ENCODE data around the genes TMEM273, C10orf71 and OGDHL.

- PRO-cap, 5 experiments: no peak in any of the 5 experiments
- RAMPAGE, long total RNA, 2 experiments: no peak in any of the 2 experiments
- RRBS: no CpG with 5 or more reads among the region's 7 CpGs
Observed at GRCh38 chr10:48352423-48353562, 46.3 kb downstream of the MAPK8 start.

- PRO-cap, 5 experiments: no peak in any of the 5 experiments
- RAMPAGE, long total RNA, 2 experiments: no peak in any of the 2 experiments
- RRBS: no CpG with 5 or more reads among the region's 2 CpGs
Observed at GRCh38 chr10:48370821-48371301, 64.4 kb downstream of the MAPK8 start.

DNA sequence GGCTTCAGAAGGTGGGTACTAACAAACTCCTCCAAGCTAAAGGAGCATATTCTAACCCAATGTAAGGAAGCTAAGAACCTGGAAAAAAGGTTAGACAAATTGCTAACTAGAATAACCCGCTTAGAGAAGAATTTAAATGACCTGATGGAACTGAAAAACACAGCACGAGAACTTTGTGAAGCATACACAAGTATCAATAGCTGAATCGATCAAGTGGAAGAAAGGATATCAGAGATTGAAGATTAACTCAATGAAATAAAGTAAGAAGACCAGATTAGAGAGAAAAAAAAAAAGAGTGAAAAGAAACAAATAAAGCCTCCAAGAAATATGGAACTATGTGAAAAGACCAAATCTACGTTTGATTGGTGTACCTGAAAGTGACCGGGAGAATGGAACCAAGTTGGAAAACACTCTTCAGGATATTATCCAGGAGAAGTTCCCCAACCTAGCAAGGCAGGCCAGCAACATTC lies 66.0 kb downstream of the MAPK8 start:
- PRO-cap, 5 experiments: no peak in any of the 5 experiments
- RAMPAGE, long total RNA, 2 experiments: no peak in any of the 2 experiments
- RRBS: no CpG with 5 or more reads among the region's 5 CpGs

- PRO-cap, 5 experiments: no peak in any of the 5 experiments
- RAMPAGE, long total RNA, 2 experiments: no peak in any of the 2 experiments
- RRBS: no CpG with 5 or more reads among the region's 7 CpGs
Observed at GRCh38 chr10:48497193-48497576, 107.7 kb downstream of the ARHGAP22 start.

- PRO-cap, 5 experiments: no peak in any of the 5 experiments
- RAMPAGE, long total RNA, 2 experiments: no peak in any of the 2 experiments
- RRBS: 3% methylated on average over 19 of the region's 57 CpGs
Observed at GRCh38 chr10:48523304-48524005, 81.4 kb downstream of the ARHGAP22 start.

- PRO-cap, 5 experiments: no peak in any of the 5 experiments
- RAMPAGE, long total RNA, 2 experiments: no peak in any of the 2 experiments
- RRBS: no CpG with 5 or more reads among the region's 7 CpGs
Observed at GRCh38 chr10:48606712-48607600, 2.1 kb upstream of the ARHGAP22 start.

DNA sequence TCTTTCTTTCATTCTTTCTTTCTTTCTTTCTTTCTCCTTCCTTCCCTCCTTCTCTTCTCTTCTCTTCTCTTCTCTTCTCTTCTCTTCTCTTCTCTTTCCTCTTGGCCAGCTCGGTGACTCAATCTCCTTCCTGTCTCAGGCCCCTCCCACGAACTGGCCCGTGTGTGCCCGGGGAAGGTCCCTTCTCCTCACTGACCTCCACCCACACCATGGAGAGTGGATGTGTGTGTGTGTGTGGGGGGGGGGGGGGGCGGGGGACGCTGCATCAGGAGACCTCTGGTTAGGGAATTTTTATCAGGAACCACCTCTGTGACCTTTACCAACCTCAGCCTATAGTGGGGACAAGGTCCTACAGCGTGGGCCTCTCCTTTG lies 29.7 kb upstream of the WDFY4 start:
- PRO-cap, 5 experiments: no peak in any of the 5 experiments
- RAMPAGE, long total RNA, 2 experiments: no peak in any of the 2 experiments
- RRBS: no CpG with 5 or more reads among the region's 7 CpGs

- PRO-cap, 5 experiments: no peak in any of the 5 experiments
- RAMPAGE, long total RNA, 2 experiments: no peak in any of the 2 experiments
- RRBS: no CpG with 5 or more reads among the region's 9 CpGs
Observed at GRCh38 chr10:49001200-49001726, 61.6 kb upstream of the LRRC18 start.

DNA sequence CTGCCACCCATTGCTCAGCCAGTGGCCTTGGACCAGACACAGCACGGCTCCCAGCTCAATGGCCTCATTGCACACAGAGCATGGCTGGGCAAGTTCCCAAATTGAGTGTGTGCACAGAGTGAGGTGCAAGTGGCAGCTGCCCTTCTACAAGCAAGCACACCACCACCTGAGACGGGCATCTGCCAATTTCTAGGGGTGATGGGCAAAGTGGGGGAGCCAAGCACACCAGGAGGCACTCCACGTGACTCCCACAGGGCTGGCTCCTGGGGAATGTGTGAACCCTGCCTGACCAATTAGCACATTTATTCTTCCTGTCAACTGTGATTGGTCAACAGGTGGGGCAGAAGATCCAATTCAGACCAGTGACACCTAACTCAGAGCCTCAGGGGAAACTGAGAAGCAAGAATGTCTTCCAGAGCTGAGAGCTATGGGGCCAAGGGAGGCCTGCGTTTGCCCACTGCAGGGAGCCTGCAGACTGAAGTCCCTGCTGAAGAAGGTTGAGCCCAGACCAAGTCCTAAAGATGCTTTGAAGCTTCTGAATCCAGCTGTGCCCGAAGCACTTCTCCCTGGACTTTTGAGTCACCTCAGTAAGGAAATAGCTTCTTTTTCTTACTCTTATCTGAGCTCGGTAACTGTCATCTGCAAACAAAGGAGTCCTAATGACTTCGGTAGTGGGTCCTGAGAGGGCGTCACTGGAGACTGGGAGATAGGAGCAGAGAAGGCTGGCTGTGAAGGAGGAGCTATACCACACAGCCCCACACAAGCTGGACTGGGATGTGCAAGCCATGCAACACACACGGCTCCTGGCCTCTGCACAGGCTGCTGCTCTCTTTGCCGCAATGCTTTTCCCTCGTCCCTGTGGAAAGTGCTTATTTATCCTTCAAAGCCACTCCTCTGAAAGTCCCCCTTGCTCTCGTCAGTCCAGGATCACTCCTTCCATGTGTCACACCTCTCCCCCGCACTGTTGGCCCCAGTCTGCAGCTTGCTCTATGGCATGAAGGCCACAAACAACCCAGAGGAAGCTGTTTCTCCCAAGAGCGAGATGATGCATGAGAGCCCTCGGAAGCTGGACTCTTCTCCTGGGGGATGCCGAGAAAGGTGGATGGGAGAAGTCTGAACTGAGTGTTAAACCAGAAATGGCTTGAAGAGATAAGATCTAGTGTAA lies 15.2 kb downstream of the TMEM273 start:
- PRO-cap, 5 experiments: no peak in any of the 5 experiments
- RAMPAGE, long total RNA, 2 experiments: no peak in any of the 2 experiments
- RRBS: no CpG with 5 or more reads among the region's 16 CpGs

GRCh38 chr10:49187759-49188777 lies at the start of gene TMEM273:
Gene TMEM273 (minus strand): TSS chr10:49188391.
- PRO-cap, 5 experiments: peak in 4 of 5 experiments; most common plus-strand start chr10:49188476 (in 4); most common minus-strand start chr10:49188391 (in 3)
- RAMPAGE, long total RNA, 2 experiments: no peak in any of the 2 experiments
- RRBS: no CpG with 5 or more reads among the region's 9 CpGs

- PRO-cap, 5 experiments: peak in 1 of 5 experiments; most common minus-strand start chr10:49254363 (in 1)
- RAMPAGE, long total RNA, 2 experiments: no peak in any of the 2 experiments
Observed at GRCh38 chr10:49254107-49254647, 44.8 kb upstream of the C10orf71 start.

GRCh38 chr10:49298692-49299769 lies at the start of gene C10orf71:
Gene C10orf71 (plus strand): TSS chr10:49299170.
- PRO-cap, 5 experiments: no peak in any of the 5 experiments
- RAMPAGE, long total RNA, 2 experiments: no peak in any of the 2 experiments
- RRBS: 95% methylated on average over 4 of the region's 38 CpGs

DNA sequence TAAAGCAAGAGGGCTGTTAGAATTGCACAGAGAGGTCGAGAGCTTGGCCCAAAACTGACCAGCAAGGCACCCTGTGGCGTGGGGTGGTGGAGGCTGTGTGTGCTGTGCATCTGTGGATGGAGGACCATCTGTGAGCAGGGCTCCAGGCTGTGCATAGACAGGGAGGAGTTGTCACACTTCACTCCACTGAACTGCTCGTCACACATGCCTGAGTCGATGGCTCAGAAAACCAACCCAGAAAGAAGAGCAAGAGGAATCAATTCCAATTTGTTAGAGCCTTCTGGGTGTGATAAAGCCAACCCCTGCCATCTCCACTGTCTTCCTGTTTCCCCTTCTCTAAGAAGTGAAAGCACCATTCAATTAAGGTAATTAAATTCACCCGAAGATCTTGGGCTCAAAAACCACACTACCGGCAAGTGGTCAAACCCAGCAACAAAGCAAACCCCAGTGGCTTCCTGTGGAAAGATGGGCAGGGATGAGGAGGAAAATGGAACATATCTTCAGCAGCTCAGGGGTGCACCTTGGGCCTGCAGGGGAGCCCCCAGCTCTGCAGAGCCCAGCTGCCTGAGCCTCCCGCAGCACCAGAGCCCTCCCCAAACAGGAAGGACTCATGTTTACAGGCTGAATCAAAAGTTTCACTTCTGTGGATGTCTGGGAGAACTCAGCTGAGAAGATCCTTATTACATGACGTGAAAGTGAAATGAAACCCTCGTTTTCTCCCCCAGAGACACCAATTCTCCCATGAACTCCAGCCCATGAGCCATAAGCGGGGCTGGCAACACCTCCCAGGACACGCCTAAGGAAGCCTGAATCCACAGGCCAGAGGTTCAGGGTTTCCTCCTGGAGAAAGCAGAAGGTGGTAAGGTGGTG lies 10.9 kb downstream of the C10orf71 start:
- PRO-cap, 5 experiments: peak in 1 of 5 experiments; most common plus-strand start position 657 of the sequence (in 1); most common minus-strand start position 599 of the sequence (in 1)
- RAMPAGE, long total RNA, 2 experiments: no peak in any of the 2 experiments
- RRBS: no CpG with 5 or more reads among the region's 11 CpGs

DNA sequence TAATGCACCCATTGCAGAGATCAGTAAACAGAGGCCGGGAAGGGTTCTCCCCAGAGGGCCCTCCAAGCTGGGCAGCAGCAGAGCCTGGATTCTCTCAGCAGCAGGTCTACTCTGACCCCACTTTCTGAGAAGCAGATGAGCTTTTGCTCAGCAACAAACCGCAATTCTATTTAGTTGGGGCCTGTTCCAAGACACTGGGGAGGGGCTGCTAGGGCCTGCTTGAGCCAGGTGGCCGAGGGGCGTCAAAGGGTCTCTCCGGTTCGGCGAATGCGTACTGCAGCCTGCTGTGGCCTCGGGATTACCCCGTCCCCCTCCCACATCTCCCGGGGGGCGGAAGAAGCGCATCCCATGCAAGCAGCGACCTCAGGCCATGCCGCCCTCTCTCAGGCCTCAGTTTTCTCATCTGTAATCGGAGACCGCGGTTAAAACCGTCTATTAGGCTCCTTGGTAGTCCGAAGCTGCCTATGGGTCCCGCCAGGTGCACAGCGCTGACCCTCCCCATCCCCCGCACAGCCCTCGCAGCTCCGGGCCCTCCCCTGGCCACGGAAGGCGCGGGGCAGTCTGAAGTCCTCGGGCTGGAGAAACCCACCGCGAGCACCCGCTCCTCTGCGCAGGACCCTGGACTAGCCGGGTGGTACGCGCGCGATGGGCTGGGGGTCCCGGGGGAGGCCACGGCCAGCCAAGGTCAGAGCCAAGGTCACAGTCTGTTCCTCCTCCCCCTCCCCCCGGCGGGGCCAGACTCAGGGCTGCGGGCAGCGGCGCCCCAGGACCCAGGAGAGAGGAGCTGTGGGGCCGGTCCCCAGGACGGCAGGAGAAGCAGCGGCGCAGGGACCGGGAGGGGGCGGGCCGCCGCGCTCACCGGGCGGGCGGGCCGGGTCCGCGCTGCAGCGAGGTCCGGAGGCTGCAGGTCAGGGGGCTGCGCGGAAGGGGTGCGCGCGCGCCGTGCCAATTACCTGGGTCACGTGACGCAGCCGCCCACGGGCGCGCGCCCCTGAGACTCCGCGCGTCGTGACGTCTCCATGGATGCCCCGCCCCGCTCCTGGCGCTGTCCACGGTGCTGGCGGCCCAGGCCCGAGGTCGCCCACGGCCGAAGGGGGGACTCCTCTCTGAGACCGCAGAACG lies at the start of gene OGDHL:
Gene OGDHL, minus strand, starts transcription at position 944 of the 1,122 bp plus-strand sequence.
- PRO-cap, 5 experiments: peak in 5 of 5 experiments; most common plus-strand start position 248 of the sequence (in 1); most common minus-strand start position 918 of the sequence (in 5)
- RAMPAGE, long total RNA, 2 experiments: start-site peak on the minus strand in 1 of 2 experiments, centred at position 916 of the sequence, 253 reads per replicate
- RRBS: 5% methylated on average over 26 of the region's 92 CpGs

DNA sequence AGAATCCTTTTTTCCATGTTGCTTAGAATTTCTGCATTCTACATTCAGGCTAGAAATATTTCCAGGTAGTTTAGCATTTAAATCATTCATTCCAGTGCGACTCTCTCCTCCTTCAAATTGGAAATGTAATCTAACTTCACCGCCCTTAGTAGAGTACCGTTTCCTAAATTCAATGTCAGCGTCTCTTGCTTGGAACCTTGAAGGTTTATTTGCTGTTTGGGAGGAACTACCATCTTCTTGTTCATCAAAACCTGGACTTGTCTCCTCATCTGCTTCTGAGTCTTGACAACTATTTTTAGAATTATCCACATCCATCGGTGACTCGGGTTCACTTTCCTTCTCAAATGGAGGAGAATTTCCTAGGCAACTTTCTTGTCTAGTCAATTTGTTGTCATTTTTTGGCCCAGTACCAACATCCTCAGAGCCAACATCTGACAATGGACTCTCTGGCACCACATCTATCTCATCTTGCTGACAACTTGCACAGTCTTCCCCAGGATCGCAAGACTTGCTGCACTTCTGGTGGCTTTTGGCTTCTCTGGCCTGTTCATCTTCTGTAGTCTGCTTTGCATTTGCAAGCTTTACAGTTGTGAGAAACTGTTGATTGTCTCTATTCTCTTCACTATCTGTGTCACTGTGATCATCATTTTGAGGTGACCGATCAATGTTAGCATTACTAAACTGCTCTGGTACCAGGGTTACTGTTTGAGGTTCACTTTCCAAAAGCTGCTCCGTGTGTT lies 8.4 kb downstream of the PARG start:
- PRO-cap, 5 experiments: no peak in any of the 5 experiments
- RAMPAGE, long total RNA, 2 experiments: no peak in any of the 2 experiments
- RRBS: no CpG with 5 or more reads among the region's 9 CpGs

DNA sequence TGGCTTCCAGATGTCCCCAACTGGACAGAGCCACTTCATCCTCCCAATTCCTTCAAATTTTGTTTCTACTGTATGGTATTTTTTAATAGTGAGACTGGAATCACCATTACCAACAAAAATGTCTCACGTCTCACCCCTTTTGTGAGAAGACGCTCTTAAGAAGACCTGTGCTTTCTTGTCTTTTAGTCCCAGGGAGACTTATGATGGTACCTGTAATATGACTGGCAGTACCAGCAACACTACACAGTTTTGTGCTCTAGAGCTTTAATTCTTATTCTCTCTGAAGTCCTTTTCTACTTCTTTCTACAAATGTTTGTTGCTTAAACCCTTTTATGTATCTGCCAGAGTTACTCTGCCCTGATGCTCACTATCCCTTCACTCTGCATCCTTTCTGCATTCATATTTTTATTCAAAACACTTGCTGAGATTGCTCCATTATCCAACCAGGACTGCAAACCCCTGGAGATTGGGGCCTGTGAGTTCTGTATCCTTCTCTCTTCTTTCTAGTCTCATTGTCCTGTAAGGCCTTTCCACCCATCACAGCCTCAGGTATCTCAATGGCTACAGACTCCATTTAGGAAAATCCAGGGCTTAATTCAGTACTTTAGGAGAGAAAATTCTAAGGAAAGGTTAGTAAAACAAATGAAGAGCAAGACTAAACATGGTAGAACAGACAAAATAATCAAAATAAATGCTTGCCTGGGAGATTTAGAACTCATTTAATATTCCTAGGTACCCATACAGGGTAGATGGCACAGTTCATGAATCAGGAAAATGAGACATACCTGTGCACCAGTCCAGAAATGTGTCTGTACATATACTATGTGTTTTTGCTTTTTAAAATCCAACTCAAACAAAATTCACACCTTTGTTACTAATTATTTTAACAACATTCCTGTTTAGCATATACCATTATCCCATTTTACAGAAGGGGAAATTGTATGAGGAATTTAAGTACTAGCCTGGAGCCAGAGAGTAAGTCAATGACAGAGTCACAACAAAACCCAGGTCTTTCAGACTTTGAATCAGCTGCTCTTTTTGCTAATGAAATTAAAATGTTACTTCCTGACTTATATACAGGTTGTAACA lies 82.1 kb upstream of the ASAH2 start:
- PRO-cap, 5 experiments: no peak in any of the 5 experiments
- RAMPAGE, long total RNA, 2 experiments: no peak in any of the 2 experiments
- RRBS: no CpG with 5 or more reads among the region's 2 CpGs

DNA sequence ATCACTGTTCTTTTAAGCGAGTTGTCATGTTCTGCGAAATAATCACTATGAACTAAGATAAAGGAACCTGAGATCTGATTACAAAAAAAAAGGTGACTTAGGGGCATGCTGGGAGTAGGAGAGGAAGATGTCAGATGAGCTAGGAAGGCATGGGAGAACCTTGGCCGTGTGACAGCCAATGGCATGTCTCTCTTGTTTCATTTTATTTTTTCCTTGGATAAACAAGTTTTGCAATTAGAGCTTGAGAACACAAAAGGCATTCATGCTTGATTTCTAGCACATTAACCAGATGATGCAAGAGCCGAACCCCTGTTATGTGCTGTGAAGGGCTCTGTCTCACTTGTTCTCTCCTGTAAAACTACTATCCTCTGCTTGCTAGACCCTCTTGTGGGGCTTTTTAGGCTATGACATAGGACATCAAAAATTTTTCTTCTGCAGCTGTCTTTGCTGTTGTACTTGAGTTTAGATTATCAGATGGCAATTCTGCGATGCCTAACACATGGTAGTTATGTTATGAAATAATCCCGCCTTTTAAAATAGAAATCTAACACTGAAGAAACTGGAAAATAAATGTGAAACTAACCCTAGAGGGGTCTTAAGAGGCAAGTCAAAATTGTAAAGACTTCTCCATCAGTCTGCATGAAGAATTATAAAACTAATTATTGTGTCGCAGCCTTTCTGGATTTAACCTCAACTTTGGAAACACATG lies 134.4 kb upstream of the ASAH2 start:
- PRO-cap, 5 experiments: peak in 3 of 5 experiments; most common plus-strand start position 281 of the sequence (in 2)
- RAMPAGE, long total RNA, 2 experiments: no peak in any of the 2 experiments
- RRBS: no CpG with 5 or more reads among the region's 7 CpGs

DNA sequence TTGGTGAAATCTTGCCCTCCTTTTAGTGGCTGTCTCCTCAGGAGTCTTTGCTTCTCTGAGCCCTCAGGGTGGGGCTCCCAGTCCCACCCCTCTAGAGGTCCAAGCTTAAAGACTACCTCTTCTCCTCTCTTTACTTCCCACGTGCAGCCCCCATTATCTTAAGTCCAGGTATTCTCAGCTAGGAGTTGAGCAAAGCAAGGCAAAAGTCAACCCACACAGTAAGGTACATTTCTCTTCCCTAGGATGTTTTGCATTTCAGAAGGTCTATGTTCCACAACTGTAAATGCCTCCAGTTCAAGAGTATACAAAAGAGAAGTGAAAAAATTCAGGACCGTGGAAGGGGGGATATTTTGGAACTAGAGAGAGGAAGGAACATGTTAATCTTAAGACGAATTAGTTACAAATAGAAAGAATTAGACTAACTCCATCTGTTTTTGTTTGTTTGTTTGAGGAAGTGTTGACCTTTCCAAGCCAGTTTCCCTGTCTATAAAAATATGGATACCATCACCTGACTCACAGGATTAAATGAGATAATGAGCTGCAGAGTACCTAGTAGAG lies 144.9 kb upstream of the ASAH2 start:
- PRO-cap, 5 experiments: no peak in any of the 5 experiments
- RAMPAGE, long total RNA, 2 experiments: no peak in any of the 2 experiments
- RRBS: no CpG with 5 or more reads among the region's 3 CpGs

- PRO-cap, 5 experiments: peak in 5 of 5 experiments; most common plus-strand start chr10:50418577 (in 2); most common minus-strand start chr10:50418407 (in 4)
- RAMPAGE, long total RNA, 2 experiments: no peak in any of the 2 experiments
- RRBS: 3% methylated on average over 15 of the region's 65 CpGs
Observed at GRCh38 chr10:50417680-50418706, 166.7 kb upstream of the ASAH2 start.

- PRO-cap, 5 experiments: no peak in any of the 5 experiments
- RAMPAGE, long total RNA, 2 experiments: no peak in any of the 2 experiments
- RRBS: no CpG with 5 or more reads among the region's 2 CpGs
Observed at GRCh38 chr10:50418823-50419120, 167.5 kb upstream of the ASAH2 start.

All from liver (tissue), 9 donors.